GM12878 (cell line): ENCODE measurements around a stretch of chr13.

- RAMPAGE, long total RNA: no peak
- RRBS, 2 experiments: no CpG with 5 or more reads among the region's 5 CpGs
CAGE:
- cytosol, long polyA minus RNA: no peak
- cytosol, long polyA plus RNA: no peak
- long polyA plus RNA: no peak
- nucleolus, long total RNA: no peak
- nucleus, long polyA plus RNA: no peak
- nucleus, long total RNA: no peak
These were observed 2.6 kb downstream of the STK24 start for GRCh38 chr13:98574220-98574727.

DNA sequence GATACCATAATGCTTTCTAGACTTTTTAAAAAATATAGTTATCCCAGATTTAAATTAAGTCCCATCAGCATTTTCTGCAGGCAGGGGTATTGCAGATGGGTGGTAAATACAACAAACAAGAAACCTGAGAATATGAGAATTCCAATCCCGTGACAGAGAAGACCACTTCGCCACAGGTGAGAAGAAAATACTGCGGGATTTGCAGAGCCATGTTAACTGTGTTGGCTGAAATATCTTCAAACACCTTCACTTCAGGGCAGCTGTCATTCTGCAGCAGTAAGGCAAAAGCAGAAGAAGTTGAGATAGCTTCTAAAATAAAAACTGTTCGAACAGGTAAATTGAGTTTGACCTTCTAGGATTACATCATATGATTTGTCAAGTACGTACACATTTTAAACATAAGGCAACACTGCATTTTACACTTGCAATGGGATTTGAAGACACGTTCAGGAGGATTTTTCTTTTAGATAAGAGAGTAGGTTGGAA lies 65.0 kb downstream of the SLC15A1 start:
- RAMPAGE, long total RNA: no peak
- RRBS, 2 experiments: no CpG with 5 or more reads among the region's 6 CpGs
CAGE:
- cytosol, long polyA minus RNA: no peak
- cytosol, long polyA plus RNA: no peak
- long polyA plus RNA: no peak
- nucleolus, long total RNA: no peak
- nucleus, long polyA plus RNA: no peak
- nucleus, long total RNA: no peak

DNA sequence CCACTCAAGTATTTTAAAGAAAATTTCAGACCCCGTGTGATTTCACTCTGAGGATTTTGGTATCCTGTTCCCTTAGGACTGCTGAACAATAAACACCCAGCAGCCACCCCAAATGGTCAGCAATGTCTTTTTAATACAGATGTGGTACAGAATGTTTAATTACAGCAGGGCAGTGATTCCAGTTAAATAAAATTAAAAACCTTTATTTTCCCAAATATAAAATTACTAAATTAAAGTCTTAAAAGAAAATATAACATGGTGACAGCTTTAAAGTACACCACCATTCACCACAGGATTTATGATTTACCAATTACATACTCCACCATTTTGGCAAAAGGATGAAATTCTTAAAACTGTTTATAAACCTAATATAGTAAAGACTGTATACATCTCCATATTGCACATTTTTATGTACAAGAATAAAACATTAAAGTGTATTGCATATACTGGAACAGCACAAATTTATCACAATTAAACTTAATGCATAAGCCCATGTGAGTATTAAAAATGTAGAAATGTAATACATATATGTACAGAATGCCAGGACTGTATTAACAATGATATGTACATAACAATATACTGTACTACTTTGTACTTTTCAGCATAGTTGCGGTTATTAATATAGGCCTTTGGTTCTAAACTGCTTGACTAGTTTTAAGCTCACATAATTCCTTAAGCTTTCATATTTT lies 41.0 kb upstream of the SLC15A1 start:
- RAMPAGE, long total RNA: no peak
- RRBS, 2 experiments: no CpG with 5 or more reads among the region's 2 CpGs
CAGE:
- cytosol, long polyA minus RNA: no peak
- cytosol, long polyA plus RNA: no peak
- long polyA plus RNA: no peak
- nucleolus, long total RNA: no peak
- nucleus, long polyA plus RNA: no peak
- nucleus, long total RNA: no peak

- RAMPAGE, long total RNA: no peak
- RRBS, 2 experiments: no CpG with 5 or more reads among the region's 3 CpGs
CAGE:
- cytosol, long polyA minus RNA: no peak
- cytosol, long polyA plus RNA: no peak
- long polyA plus RNA: no peak
- nucleolus, long total RNA: no peak
- nucleus, long polyA plus RNA: no peak
- nucleus, long total RNA: no peak
These were observed 90.3 kb upstream of the SLC15A1 start for GRCh38 chr13:98842875-98843100.

DNA sequence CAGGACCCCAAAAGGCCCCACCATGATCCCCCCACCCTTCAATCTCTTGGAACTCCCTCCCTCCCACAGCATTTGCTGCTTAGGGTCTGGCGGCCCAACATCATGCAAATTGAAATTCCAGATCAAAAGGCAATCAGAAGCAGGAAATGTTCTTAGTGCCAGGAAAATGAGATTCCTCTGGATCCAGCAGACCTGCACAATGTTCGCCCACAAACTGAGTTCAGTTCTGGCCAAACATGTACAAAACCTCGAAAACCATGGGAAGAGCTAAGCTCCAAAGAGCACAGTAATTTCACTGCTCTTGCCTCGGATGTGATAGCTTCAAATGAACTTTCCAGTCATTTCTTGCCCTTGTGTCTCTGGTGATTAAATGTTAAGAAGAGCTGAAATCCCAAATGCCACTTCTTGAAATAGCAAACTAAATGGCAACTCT lies 14.7 kb downstream of the DOCK9 start:
- RAMPAGE, long total RNA: no peak
- RRBS, 2 experiments: no CpG with 5 or more reads among the region's 4 CpGs
CAGE:
- cytosol, long polyA minus RNA: no peak
- cytosol, long polyA plus RNA: no peak
- long polyA plus RNA: no peak
- nucleolus, long total RNA: no peak
- nucleus, long polyA plus RNA: no peak
- nucleus, long total RNA: no peak

DNA sequence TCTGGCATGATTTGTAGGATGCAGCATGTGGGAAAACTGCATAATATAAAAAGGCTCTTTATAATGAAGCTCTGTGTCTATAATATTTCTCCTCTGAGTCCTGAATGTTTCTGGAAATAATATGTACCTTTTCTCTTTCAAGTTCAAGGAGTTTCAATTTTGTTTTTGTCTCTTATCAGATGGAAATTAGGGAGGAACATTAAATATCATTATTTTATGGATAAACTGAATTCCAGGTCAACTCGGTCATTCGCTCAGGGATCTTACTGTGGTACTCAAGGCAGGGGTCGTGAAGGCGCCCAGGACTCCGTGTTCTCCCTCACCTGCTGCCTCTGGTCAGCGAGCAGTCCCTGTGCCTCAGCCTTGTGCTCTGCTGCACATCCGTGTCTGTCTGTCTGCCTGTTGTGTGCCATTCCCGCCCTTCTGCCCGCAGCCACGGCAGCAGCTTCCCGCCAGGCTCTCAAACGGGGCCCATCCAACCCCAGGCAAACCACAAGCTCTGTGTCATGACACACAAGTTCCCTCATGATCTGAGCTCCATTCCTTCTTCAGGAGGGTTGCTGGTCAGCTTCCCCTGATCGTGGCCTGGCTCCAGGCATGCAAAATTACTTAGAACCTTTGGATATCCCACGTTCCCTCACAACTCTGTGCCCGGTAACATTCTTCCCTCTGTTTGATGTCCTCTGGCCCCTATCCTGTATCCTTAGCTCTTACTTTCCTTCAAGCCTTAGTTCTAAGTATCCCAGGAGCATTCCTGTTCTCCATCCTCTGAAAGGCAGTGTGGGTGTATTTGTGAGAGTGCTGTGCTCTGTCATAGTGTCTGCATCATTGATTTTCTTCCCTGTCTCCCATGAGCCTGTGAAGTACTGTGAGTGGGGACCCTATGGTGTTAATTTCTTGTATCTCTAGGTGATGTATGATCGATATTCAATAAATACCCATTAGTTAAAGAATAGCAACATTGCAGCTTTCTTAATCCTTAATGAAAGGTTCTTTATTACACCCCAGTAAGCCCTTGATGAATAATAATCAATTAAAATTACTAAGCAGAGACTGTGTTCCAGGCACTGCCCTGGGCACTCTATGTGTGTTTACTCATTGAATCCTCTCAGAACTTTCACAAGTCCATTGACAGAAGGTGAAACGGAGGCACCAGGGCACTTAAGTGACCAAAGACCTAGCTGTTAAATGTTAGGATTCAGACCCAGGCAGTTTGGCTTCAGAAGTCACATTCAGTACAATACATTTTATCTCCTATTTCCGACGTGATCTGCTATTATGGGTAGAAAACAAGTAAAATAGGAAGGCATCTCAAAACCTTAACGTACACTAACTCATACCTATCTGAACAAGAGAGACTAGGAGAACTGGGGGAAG lies 3.1 kb downstream of the GPR183 start:
- RAMPAGE, long total RNA: no peak
- RRBS, 2 experiments: no CpG with 5 or more reads among the region's 20 CpGs
CAGE:
- cytosol, long polyA minus RNA: start-site peak on the minus strand centred at position 916 of the sequence, 8 bp wide, 8 reads
- cytosol, long polyA plus RNA: no peak
- long polyA plus RNA: no peak
- nucleolus, long total RNA: no peak
- nucleus, long polyA plus RNA: no peak
- nucleus, long total RNA: no peak

DNA sequence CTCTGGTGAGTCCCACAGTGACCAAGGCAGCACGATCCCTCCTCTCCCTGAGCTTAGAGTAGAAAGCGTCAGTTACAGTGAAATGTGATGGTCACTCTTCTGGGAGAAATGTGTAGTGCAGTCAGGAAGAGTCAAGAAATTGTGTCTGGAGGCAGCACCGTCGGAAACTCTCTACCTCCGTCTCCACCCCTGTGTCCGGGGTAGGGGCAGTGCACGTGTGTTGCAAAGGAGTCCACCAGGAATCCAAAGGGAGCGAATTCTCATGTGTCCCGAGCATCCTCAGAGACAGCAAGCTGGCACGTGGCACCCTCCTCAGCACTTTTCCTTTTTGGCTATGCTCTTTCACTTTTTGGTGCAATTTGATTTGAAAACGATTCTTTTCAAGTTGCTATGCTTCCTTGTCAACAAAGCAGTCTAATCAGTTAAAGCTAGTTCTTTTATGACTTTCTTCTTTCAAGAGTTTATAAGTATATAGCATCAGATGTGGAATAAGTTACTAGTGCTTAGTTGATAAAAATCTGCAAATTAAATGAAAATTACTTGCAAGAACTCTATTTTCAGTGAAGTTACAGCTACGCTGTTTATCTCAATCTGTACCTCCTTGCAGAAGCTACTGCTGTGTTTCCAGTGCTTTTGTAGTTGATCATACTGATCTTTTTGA lies 45.6 kb upstream of the GPR183 start:
- RAMPAGE, long total RNA: no peak
- RRBS, 2 experiments: no CpG with 5 or more reads among the region's 12 CpGs
CAGE:
- cytosol, long polyA minus RNA: no peak
- cytosol, long polyA plus RNA: no peak
- long polyA plus RNA: no peak
- nucleolus, long total RNA: no peak
- nucleus, long polyA plus RNA: no peak
- nucleus, long total RNA: no peak

- RAMPAGE, long total RNA: no peak
- RRBS, 2 experiments: no CpG with 5 or more reads among the region's 9 CpGs
CAGE:
- cytosol, long polyA minus RNA: no peak
- cytosol, long polyA plus RNA: no peak
- long polyA plus RNA: no peak
- nucleolus, long total RNA: no peak
- nucleus, long polyA plus RNA: no peak
- nucleus, long total RNA: no peak
These were observed 49.1 kb upstream of the GPR183 start for GRCh38 chr13:99356171-99356786.

DNA sequence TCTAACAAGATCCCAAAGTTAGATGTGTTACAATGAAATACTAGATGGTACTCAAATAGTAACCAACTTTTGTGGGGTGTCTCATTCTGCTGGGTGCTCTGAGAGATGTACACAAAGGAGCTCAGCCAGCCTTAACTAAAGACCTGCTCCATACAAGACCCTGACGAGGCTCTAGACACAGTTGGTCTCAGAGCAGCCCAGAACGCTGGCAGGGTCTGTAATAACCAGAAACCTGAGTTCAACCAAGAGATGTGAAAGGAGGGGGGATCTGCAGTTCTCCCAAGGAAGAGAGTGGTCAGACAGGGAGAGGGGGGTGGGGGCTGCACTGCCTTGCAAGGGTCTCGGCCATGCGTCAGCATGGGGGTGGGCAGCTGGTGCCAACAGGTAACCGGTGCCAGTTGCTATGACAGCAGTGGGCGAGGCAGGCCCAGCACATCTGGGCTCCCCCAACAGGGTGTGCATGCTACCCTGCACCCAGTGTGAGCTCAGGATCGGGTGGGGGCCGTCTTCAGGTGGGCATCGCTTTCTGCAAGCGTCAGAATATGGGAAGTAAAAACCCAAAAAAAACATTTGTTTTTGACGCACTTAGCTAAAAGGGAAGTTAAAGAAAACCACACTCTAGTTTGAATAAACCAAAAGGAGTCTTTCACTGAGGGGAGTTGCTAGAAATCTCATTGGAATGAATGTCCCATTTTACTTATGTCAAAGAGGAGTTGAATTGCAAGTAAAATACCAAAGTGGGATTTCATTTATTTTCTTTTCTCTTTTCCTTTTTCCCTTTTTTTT lies 68.0 kb upstream of the GPR183 start:
- RAMPAGE, long total RNA: no peak
- RRBS, 2 experiments: no CpG with 5 or more reads among the region's 11 CpGs
CAGE:
- cytosol, long polyA minus RNA: no peak
- cytosol, long polyA plus RNA: no peak
- long polyA plus RNA: no peak
- nucleolus, long total RNA: no peak
- nucleus, long polyA plus RNA: no peak
- nucleus, long total RNA: no peak

DNA sequence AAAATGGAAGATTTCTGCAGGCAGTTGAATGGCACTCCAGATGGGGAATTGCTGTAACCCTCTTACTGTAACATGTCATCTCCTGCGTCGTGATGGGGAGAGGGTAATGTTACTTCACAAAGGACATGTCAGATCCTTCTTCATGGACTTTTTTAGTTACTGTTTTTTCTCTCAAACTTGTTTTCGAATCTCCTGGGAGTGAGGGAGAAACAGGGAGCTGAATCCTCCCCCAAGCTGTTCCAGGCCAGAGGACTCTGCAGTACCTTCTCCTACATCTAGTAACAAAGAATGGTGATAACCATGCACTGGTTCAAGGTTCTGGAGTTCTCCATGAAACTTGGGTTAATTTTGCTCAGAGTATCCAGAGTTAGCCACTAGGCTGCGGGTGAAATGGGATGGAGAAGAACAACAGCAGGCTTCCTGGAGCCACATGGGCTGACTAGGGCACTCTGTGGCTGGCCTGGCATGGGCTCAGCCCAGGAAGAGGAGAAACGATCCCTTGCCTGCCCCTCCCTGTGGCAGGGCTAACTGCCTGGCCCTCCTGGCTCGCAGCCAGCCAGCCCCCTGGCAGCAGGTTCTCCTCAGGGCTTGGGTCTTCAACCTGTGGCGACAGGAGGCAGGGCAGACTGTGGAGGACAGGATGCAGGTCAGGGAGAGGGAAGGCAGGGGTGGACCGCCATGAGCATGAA lies 78.6 kb upstream of the GPR183 start:
- RAMPAGE, long total RNA: no peak
- RRBS, 2 experiments: no CpG with 5 or more reads among the region's 8 CpGs
CAGE:
- cytosol, long polyA minus RNA: no peak
- cytosol, long polyA plus RNA: no peak
- long polyA plus RNA: no peak
- nucleolus, long total RNA: no peak
- nucleus, long polyA plus RNA: no peak
- nucleus, long total RNA: no peak

DNA sequence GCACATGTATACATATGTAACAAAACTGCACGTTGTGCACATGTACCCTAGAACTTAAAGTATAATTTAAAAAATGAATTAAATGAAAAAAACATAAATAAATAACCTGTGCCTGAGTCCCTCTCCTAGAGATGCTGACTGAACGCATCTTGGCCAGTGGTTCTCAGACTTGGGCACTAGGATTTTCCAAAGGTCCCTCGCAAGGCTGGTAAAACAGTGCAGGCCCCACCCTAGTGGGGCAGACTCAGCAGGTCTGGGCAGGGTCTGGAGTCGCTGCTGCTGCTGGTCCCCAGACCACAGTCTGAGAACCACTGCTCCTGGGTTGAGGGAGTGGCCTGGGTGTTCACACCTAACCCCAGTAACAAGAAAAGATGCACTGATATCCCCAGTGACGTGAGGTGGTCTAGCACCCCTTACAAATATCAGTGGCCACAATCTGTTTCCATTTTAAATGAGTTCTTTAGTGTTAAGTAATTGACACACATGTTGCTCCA lies 96.1 kb upstream of the GPR183 start:
- RAMPAGE, long total RNA: no peak
- RRBS, 2 experiments: no CpG with 5 or more reads among the region's 5 CpGs
CAGE:
- cytosol, long polyA minus RNA: no peak
- cytosol, long polyA plus RNA: no peak
- long polyA plus RNA: no peak
- nucleolus, long total RNA: no peak
- nucleus, long polyA plus RNA: no peak
- nucleus, long total RNA: no peak

DNA sequence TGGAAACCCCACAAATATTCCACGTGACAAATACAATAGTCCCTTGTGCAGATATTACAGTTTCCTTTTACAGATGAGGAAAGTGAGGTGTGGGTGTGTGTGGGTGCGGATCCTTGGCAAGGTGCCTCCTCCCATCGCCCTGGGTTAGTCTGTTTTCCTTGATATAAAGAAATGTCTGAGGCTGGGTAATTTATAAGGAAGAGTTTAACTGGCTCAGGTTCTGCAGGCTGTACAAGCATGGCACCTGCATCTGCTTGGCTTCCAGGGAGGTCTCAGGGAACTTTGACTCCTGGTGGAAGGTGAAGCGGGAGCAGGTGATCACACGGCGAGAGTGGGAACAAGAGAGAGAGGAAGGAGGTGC lies 96.5 kb upstream of the GPR183 start:
- RAMPAGE, long total RNA: no peak
- RRBS, 2 experiments: no CpG with 5 or more reads among the region's 6 CpGs
CAGE:
- cytosol, long polyA minus RNA: no peak
- cytosol, long polyA plus RNA: no peak
- long polyA plus RNA: no peak
- nucleolus, long total RNA: no peak
- nucleus, long polyA plus RNA: no peak
- nucleus, long total RNA: no peak

- RAMPAGE, long total RNA: no peak
- RRBS, 2 experiments: no CpG with 5 or more reads among the region's 10 CpGs
CAGE:
- cytosol, long polyA minus RNA: no peak
- cytosol, long polyA plus RNA: no peak
- long polyA plus RNA: no peak
- nucleolus, long total RNA: no peak
- nucleus, long polyA plus RNA: no peak
- nucleus, long total RNA: no peak
These were observed 75.8 kb upstream of the TM9SF2 start for GRCh38 chr13:99425462-99425956.

GRCh38 chr13:99565374-99565701 lies 41.2 kb upstream of the CLYBL start:
- RAMPAGE, long total RNA: no peak
- RRBS, 2 experiments: 97 to 98% methylated on average over 3 of the region's 13 CpGs
CAGE:
- cytosol, long polyA minus RNA: no peak
- cytosol, long polyA plus RNA: no peak
- long polyA plus RNA: no peak
- nucleolus, long total RNA: no peak
- nucleus, long polyA plus RNA: no peak
- nucleus, long total RNA: no peak

DNA sequence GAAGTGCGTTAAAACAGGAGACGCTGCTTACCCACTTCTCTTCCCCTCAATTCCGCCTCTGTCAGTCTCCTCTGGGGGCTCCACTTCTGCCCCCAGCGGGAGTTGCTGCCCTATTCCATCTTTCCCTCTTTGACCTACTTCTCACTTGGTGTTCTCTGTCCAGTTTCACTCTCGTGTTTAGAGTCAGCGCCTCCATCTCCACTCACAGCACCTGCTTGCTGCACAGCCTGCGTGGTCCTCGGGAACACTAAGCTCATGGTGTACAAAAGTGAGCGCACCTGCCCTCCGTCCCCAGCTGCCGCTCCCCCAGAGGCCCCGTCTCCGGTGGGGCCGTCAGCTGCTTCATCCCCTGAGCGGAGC lies 40.0 kb upstream of the CLYBL start:
- RAMPAGE, long total RNA: no peak
- RRBS, 2 experiments: no CpG with 5 or more reads among the region's 15 CpGs
CAGE:
- cytosol, long polyA minus RNA: no peak
- cytosol, long polyA plus RNA: no peak
- long polyA plus RNA: no peak
- nucleolus, long total RNA: no peak
- nucleus, long polyA plus RNA: no peak
- nucleus, long total RNA: no peak

- RAMPAGE, long total RNA: no peak
- RRBS, 2 experiments: no CpG with 5 or more reads among the region's 33 CpGs
CAGE:
- cytosol, long polyA minus RNA: no peak
- cytosol, long polyA plus RNA: no peak
- long polyA plus RNA: no peak
- nucleolus, long total RNA: no peak
- nucleus, long polyA plus RNA: no peak
- nucleus, long total RNA: no peak
These were observed 2.3 kb downstream of the ZIC2 start for GRCh38 chr13:99983701-99984409.

- RAMPAGE, long total RNA: no peak
- RRBS, 2 experiments: no CpG with 5 or more reads among the region's 5 CpGs
CAGE:
- cytosol, long polyA minus RNA: no peak
- cytosol, long polyA plus RNA: no peak
- long polyA plus RNA: no peak
- nucleolus, long total RNA: no peak
- nucleus, long polyA plus RNA: no peak
- nucleus, long total RNA: no peak
These were observed 152.5 kb downstream of the GGACT start for GRCh38 chr13:100436057-100436618.

DNA sequence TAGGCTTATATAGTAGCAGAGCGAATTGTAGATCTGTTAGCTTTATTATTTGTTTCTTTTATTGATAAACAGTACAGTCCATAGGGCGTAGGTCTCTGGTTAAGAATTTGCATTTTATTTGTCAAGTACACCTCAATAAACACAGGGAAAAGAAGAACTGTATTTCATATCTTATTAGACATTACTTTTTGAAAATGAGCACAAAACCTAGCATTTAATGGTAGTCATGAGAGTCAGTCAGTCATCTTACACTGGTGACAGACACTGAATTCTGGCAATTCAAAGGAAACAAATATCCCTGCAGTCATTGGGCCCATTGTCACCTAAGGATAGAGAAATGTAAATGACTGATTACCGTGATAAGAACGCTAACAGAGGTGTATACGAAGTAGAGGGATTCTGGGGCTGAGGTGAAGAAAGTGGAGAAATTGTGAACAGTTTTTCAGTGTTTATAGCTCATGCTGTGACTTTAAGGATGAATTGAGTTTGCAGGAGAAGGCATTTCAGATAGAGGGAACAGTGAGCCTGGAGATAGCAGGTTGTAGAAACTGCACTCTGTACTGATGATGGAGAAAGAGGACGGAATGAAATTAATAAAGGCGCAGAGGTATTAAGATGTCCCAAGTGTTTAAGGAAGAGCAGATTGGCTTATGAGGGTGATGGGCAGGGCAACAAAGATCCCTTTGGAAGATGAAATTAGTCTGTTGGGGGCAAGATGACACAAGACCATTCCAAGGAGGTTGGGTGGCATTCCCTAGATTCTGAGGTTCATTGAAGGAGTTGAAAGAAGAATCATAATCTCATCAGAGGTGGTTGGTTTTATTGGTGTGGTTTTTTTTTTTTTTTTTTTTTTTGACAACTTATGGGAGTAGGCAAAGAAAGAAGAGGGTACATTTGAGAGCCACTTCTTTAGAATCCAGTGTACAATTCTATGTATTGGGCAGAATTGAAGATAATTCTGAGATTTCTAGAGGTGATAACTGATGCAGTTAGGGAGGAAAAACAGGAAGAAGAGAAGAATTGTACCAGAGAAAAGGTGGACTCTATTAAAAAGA lies 125.8 kb downstream of the GGACT start:
- RAMPAGE, long total RNA: no peak
- RRBS, 2 experiments: no CpG with 5 or more reads among the region's 7 CpGs
CAGE:
- cytosol, long polyA minus RNA: no peak
- cytosol, long polyA plus RNA: no peak
- long polyA plus RNA: no peak
- nucleolus, long total RNA: no peak
- nucleus, long polyA plus RNA: no peak
- nucleus, long total RNA: no peak

- RAMPAGE, long total RNA: no peak
- RRBS, 2 experiments: no CpG with 5 or more reads among the region's 8 CpGs
CAGE:
- cytosol, long polyA minus RNA: no peak
- cytosol, long polyA plus RNA: no peak
- long polyA plus RNA: no peak
- nucleolus, long total RNA: no peak
- nucleus, long polyA plus RNA: no peak
- nucleus, long total RNA: no peak
These were observed 21.7 kb upstream of the GGACT start for GRCh38 chr13:100610172-100610860.

- RAMPAGE, long total RNA: no peak
- RRBS, 2 experiments: no CpG with 5 or more reads among the region's 2 CpGs
CAGE:
- cytosol, long polyA minus RNA: no peak
- cytosol, long polyA plus RNA: no peak
- long polyA plus RNA: no peak
- nucleolus, long total RNA: no peak
- nucleus, long polyA plus RNA: no peak
- nucleus, long total RNA: no peak
These were observed 267.6 kb upstream of the TPP2 start for GRCh38 chr13:102328964-102329798.